Endothelial cell (in vitro differentiated cells): ENCODE measurements around a stretch of chr7.

- PRO-cap = no peak
Measured at GRCh38 chr7:1742821-1743356, 72.8 kb downstream of the ELFN1 start.

DNA sequence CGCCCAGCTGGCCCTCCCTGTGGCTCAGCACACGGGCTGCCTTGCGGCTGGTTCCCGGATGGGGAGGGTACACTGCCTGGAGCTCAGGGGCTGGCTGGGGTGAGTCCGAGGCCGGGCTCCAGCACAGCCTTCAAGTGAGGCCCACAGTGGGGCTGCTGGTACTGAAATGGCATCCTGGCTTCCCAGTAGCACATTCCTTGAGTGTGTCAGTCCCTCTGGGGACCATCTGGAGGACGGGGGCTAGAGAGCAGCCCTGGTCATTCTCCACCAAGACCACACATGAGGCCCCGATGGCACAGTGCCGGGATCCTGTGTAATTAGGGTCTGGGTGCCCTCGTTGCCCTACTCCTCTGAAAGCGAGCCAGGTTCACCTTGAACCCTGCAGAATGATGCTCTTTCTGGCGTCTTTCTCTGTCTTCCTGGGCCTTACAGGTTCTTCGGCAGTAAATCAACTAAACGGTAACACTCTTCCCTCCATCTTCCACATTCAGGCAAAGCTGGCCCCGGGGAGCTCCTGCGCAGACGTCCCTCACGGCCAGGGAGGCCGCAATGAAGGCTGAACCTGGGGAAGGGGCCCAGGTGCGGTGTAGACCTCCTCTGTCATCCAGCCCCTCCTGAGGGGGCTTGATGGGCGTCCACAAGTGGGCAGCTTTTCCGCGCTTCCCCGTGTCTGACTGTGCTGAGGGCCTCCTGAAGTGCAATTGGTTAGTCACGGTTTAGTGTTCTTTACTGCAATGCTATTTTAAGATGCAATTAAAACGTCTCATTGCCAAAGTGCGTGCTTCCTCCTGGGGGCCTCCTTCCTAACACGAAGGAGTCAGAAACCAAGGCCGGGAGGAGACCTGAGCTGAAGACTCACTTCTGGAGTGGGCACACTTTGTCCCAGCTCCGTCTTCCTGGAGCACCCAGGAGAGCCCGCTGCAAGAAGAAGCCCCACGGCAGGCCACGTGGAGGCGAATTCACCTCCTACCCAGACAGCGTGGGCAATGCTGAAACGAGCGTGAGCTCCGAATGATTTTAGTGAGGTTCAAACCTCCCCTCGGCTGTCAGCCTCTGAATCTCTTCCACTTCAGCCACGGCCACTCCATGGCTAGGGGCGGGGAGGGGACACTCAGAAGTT is 173.1 kb downstream of the ELFN1 start:
- PRO-cap = no peak

GRCh38 chr7:1932713-1933290 is 262.7 kb downstream of the ELFN1 start:
- PRO-cap = no peak

DNA sequence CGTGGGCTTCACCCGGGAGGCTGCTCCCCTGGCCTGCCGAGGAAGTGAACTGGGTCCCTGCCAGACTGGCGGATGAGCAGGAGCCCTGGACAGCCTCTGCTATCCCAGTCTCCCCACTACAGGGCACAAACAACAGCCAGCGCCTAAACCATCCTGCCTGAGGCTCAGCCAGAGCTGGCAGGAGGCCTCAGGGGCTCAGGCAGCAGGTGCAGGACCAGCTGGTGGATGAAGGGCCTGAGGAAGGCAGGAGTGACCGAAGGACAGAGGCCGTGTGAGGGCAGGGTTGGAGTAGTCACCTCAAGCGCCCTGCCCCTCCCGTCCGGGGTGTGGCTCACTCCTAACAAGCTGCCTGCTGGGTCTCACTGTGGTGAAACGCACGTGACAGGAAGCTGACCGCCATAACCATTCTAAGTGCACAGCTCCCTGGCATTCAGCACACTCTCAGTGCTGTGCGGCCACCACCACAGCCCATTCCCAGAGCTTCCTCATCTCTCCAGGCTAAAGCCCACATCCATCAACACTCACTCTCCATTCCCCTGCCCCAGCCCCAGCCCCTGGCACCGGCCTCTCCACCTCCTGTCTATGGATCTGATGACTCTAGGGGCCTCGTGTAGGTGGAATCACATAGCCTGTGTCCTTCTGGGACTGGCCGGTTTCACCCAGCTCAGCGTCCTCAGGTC is 281.1 kb downstream of the ELFN1 start:
- PRO-cap = no peak

DNA sequence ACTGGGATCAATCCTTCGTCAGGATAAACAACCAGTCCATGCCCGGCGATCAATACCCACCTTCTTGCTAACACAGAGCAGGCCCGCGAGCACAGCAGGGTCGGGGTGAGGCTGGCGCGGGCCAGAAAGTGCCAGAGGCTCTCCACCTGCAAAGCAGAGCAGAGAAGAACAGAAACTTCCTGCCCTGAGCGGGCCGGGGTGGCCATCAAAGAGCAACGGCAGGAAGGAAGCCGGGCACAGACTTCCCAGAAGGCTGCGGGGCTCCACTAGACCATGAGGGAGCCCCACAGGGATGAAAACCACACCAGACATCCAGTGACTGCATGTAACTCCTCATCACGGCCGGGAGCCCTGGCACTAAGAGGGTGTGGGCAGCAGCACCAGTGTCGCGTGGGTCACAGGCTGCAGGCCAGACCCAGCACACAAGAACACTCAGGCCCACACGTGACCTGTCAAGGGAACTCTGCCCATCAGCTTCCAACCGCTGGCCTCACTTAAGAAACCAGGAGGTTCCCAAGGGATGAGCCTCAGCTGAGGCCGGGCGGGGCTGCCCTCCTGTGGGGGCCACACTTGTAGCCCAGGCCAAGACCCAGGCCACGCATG is 166.2 kb downstream of the MAD1L1 start:
- PRO-cap = no peak

DNA sequence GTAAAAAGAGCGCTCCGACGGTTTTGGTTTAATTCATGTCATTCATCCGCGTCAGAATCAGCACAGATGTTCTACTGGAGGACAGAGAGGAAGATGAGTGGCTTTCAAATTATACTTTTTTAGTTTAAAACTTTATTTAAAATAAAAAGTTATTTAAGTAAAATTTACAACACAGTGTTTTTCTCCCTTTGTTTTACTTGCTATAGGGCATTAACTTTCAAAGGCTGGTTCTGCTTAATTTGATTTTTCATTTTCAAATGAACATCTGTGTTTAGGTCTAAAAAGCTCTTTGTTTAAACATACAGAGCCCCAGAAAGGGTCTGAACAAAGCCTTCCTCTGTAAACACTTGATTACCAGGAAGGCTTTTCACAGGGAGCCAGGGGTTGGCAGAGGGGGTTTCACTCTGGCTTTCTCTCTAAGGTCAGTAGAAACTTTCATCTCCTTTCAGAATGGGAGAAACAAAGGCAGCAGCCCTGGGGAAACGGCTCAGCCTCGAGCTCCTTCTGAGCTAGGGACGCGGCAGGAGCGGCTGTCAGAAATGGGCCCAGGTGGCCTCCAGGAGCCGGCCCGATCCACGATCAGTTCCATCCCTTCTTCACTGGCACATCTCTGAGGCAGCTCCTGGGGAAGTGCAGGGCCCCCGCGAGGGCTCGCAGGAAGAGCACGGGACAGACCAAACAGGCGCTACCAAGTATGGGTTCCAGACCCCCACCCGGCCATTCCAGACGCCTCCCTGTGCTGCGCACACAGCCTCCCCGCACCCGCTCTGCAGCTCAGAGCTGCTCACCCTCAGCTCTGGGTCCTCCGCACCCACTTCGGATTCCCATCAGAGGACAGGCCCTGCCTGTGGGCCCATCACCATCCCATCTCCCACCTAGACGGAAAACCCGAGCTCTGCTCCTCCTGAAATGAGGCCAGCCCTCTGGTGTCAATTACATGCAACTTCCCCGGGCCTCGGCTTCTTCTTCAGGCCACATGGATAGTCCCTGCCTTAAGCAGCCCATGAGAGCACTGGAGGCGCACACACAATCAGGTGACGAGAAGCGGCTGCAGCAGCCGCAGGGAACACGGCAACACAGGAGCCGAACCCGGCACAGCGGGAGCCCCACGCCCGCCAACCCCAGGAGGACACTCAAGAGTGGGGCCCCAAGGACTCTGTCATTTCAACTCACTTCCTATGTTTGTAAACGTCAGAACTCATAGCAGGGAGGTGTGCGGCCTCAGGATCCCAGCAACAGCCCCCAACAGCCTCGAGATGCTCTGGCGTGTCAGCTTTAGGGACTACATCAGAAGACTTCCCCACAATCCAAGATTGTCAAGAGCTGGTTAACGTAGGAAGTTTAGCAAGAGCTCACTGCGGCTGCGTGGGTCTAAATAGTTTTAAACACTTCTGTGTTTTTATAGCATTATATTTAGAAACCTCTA is 123.9 kb downstream of the MAD1L1 start:
- PRO-cap = no peak

- PRO-cap = no peak
Measured at GRCh38 chr7:2116747-2117525, 115.8 kb downstream of the MAD1L1 start.

DNA sequence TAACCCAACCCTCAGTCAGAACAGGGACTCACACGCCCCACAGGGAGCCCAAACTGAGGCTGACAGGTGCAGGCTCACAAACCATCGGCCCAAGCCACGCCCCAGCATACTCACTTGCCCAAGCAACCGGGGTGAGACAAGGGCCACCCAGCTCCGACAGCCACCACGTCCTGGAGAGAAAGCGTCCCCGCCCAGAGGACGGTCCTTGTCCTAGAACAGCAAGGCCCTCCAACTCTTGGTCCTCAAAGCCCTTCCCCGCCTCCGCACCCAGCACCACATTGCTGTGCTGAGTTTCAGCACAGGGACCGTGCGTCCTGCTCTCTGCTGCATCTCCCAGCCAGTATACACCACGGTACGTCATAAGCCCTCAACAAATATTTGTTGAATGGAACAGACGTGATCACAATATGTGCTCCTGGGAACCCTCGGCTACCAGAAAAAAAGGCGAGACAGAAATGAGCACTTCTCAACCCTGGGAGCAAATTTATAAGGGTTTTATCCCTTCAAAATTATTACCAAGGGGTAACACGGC is 39.5 kb downstream of the MAD1L1 start:
- PRO-cap = no peak

DNA sequence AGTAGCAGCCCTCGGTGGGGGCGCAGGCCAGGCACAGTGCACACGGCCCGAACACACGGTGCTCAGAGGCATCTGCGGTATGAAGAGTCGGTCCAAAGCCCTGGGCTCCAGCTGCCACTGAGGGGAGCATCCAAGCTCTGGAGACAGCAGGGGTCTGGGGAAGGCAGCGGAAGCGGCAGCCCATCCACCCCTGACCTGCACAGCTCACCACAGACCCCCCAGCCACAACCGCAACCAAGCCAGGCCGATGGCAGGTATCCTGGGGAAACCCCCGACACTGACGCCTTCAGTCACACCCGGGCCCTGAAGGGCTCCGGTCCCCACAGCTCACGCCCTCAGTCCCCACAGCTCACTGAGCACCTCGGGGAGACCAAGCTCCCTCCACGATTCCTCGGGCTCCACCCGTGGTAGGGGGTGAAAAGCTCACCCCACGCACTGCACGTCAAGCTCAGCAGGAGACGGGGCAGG is 17.0 kb downstream of the NUDT1 start:
- PRO-cap = no peak

DNA sequence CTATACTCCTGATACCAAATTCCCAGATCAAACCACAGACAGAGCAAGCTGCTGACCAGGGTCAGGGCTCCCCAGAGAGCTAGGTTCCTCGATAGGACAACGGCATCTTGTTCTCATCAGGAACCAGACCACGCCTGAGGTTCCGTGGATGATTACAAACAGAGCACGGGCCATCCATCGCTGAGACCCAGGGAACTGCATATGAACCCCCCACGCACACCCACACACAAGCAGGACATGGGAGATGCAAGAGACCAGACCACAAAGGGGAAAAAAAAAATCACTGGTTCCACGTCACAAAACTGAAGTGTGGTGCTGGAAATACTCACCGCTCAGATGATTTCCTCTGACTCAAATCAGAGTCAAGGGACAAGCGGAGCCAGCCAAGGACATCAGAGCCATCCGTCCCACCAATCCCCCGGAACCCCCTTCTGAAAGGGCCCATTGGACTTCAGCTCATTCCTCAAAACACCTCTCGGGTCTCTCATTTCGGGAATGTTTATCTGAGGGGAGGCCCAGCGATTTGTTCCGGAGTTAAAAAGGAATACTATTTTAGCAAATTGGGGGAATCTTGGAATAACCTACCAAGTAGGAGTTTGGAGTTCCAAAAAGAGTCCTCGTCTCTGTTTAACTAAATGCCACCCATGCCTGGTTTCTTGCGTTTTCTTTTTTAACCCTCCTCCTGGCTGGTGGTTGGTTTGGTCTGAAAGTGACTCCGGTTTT is 15.1 kb downstream of the SNX8 start:
- PRO-cap = no peak

DNA sequence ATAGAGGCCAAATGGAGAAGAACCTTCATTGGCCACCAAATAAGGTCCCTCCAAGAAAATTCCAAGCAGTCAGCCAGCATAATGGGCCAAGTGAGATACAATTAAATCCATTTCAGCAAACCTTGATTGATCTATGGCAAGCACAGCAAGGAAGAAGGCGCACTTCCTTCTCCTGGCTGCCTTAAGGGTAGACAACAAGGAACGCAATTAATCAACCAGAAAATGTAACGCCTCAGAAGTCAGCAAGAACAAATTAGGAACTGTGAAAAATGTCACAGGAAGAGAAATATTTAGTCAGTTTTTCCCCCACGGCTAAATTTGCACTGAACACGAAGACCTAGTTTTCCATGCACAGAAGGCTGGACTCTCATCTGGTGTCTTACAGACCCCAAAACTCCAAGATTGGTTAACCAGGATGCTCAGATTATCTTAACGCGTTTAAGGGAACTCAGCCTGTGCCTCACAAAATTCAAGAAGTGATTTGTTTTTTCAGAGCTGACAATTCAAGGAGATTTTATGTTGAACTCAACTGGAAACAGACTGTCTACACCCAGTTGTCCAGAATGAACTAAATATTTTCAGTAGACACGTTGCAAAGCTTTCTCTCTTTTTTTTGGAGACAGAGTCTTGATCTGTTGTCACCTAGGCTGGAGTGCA is 14.3 kb downstream of the SNX8 start:
- PRO-cap = no peak

GRCh38 chr7:2378330-2378943 is 23.8 kb downstream of the EIF3B start:
- PRO-cap = no peak

- PRO-cap = no peak
Measured at GRCh38 chr7:2451848-2452458, 24.2 kb downstream of the GRIFIN start.

DNA sequence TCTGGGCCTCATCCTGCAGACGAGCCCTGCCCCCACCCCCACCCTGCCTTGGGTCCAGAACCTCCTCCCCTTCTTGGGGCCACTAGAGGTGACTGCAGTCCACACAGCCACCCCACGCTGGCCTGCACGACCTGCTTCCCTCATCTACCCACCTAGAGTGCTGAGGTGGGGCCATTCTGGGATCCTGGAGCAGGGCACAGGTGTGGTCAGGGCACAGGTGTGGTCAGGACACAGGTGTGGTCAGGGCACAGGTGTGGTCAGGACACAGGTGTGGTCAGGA is 17.5 kb upstream of the GRIFIN start:
- PRO-cap = no peak

- PRO-cap = no peak
Measured at GRCh38 chr7:2511968-2512820, 7.4 kb upstream of the LFNG start.

DNA sequence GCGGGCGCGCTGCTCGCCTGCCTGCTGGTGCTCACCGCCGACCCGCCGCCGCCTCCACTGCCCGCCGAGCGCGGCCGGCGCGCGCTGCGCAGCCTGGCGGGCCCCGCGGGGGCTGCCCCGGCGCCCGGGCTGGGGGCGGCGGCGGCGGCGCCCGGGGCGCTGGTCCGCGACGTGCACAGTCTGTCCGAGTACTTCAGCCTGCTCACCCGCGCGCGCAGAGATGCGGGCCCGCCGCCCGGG is 247 bp downstream of the LFNG start:
- PRO-cap = no peak

DNA sequence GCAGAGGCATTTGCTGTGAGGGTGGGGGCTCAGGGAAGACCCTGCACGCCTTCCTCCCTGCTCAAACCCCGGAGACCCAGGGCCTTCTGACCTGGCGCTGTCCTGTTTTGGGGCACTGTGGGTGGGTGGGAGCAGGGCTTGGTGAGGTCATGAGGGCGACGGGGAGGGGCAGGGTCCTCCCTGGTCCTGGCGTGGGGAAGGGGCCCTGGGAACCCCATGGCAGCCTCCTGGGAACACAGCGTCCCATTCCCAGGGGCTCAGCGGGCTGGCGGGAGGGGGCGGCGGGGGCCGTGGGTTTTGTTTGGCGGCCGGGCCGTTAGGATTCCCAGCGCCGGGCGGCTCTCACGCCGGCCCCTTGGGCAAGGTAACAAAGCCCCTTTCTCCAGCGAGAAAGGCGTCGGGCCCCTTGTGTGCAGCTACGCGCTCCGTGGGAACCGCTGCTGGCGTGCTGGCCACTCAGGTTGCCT is 1.5 kb downstream of the LFNG start:
- PRO-cap = no peak

DNA sequence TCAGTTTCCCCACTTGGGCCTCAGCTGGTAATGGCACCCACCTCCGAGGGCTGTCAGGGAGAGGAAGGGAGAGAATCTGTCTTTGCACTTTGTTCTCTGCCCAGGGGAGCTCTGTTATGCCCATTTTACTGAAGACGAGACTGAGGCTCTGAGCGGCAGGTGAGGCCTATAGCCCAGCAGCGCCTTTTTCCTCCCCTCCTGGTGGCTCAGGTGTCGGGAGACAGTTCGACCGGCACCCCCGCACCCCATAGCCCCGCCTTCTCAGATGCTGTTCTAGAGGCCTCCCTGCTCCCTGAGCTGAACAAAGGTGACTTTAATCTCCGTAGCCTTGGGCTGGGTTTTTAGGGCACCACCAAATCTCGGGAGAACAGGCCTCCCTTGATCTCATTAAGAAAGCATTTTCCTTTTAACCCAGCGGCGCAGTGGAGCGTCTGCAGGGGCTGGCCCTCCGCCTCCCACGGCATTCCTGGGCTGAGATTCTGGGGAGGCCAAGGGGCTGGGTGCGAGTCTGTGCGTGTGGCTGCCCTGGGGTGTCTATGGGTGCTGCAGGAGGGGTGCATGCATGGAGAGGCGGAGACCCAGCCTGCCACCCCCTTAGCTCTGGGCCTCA is 3.3 kb downstream of the LFNG start:
- PRO-cap = bidirectional peak, plus-strand start at position 436 of the sequence, minus-strand start at position 315 of the sequence

- PRO-cap = no peak
Measured at GRCh38 chr7:2523908-2524588, 4.5 kb downstream of the LFNG start.

GRCh38 chr7:2541134-2541678 is 14.1 kb downstream of the BRAT1 start:
- PRO-cap = no peak